Tongue (tissue), 2 donors: Measurements from ENCODE around the gene TXNDC8.

GRCh38 chr9:109099047-109099592, 20.6 kb downstream of the TMEM245 start:
- RAMPAGE, long total RNA, result no peak

DNA sequence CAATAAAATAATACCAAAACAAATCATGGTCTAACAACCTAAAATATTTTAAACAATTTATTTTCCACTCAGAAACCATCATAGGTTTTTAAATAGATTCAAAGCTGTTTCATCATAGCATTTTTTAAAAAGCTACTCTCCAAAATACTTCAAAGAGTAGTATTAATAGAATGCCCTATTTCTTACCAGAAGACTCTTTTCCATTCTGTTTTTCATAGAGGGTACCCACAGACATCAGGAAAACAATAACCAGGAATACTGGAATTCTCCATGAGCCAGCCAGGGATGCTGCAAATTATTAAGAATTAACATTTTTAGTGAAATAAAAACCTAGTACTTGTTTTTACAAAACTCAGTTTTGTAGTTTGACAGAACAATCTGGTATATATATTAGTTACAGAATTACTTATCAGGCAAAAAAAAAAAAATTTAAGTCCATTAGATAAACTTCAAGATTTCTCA, 13.4 kb downstream of the TMEM245 start:
- RAMPAGE, long total RNA, result no peak

GRCh38 chr9:109118887-109119794, 606 bp downstream of the TMEM245 start:
- RAMPAGE, long total RNA, result no peak

- RAMPAGE, long total RNA, result no peak
Measured at GRCh38 chr9:109428522-109429172, 69.5 kb downstream of the PTPN3 start.

DNA sequence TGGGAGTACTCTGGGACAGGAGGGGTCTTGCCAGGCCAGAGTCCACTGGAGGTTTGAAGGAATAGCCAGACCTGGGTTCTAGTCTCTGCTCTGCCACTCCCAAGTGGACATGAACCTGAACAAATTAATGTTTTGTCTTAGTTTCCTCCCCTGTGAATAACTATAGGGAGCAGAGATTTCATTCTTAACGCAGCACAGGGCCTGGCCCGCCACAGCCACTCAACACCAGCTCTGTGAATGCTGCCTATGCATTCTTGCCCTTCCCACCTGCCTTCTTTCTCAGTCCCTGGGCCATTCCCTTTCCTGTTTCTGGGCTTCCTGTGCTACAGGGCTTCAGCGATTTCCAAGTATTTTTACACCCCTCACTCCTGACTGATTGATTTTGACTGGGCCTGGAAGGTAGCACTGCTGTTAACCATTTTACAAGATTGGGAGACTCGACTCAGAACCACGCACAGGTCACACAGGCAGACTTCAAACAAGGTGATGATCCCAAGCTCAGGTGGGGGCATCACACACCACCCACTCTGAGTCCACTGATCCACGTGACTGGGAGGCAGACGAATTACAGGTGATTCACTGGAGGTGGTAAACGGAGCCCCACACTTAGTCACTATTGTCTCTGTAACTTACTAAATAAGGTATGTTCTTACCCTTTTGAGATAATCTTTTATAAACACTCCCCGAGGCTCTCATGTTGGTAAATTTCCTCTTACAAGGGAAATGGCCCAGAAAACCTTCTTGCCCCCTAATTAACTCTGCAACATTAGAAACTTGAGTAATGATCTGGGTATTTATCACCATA, 21.3 kb downstream of the PTPN3 start:
- RAMPAGE, long total RNA, result no peak

- RAMPAGE, long total RNA, result no peak
Measured at GRCh38 chr9:109640081-109641201, 139.6 kb upstream of the PALM2AKAP2 start.

DNA sequence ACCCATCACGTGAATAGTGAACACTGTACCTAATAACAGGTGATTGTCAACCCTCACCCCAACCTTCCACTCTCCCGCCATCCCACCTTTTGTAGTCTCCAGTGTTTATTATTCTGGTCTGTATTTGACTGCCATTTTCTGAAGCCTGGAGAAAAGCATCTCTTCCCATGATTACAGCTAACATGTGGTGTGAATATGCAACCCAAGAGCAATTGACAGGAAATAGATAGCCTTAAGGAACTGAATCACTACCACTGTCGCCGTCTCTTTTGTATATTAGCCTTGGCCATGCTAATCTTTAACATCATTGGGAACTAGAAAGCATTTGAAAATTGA, 43.3 kb upstream of the PALM2AKAP2 start:
- RAMPAGE, long total RNA, result no peak

GRCh38 chr9:109780567-109781385, 778 bp downstream of the PALM2AKAP2 start:
- RAMPAGE, long total RNA, result no peak

- RAMPAGE, long total RNA, result no peak
Measured at GRCh38 chr9:109971969-109972918, 192.2 kb downstream of the PALM2AKAP2 start.

DNA sequence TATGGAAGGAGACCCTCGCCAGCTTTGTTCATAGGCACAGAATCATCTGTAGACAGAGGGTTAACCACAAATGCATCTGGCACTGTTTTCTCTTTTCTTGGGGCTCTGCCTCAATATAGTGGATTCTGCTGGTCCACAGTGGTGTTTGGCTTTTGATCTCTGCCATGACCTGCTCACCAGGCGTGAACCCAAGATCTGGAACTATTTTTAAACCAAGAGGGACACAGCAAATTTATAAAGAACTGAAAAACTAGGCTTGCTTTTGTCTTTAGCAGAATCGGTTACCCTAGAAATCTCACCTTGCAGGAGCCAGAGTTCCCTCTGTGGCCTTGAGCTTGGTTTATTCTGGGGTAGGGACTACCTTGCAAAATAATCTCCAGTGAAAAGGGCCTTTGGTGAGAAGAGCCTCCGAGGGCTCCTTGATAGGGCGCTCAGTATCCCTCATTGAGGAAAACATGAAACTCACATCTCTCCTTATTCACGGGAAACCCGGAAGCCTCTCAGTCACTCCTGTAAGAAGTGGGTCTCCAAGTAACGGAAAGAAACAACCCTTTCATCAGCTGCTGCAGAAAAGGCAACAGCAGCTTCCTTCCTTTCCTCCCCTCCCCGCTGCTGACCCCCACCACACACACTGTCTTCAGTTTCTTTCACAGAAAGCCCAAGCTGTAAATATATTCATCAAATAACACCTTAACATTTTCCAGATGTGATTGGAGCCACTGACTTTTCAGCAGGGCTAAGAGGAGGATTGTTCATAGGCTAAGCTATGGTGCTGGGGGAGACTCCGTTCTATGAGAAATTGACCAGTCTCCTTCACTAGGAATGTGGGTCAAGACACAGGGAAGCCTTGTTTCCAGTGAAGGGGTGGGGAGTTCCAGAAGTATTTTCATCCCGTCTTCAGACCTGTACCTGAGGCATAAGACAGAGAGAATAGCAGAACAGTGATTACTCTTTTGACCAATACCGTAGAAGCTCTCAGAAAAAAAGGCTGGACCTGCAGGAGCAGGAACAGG, 81.5 kb downstream of the C9orf152 start:
- RAMPAGE, long total RNA, result no peak

- RAMPAGE, long total RNA, result no peak
Measured at GRCh38 chr9:110254359-110254997, 1.8 kb downstream of the TXN start.

DNA sequence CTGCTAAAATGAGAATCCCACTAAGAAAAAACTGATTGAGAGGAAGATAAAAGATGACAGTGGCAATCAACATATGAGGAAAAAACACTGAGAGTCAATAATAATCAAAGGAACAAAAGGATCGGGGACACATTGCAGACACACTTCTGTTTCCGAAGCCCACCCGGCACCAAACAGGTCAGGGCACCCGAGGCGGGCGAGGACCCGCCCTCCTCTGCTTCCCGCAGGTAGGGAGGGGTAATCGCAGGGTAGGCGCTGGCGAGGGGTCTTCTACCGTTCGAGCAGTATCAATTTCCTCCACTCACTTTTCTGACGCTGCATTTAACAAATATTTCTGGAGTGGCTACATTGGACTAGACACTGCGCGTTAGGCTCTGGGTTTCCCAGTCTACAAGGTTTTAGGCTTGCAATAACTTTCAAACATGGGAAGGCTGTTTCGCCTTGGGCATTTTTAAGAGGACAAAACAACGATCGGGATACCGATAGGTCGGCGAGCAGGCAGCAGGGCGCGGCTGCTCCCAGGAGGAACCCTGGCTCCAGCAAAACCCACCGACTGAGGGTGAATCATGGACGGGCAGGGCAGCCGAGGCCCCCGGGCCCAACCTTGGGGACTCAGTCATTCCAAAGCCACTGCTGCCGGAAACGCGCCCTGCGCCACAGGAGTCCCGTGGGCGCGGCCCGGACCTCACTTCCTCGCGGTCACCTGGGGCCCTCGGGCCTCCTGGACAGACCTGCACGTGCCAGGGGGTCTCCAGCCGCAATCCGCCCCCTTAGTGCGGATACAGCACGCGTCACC, 1.1 kb downstream of the TXN start:
- RAMPAGE, long total RNA, result no peak

DNA sequence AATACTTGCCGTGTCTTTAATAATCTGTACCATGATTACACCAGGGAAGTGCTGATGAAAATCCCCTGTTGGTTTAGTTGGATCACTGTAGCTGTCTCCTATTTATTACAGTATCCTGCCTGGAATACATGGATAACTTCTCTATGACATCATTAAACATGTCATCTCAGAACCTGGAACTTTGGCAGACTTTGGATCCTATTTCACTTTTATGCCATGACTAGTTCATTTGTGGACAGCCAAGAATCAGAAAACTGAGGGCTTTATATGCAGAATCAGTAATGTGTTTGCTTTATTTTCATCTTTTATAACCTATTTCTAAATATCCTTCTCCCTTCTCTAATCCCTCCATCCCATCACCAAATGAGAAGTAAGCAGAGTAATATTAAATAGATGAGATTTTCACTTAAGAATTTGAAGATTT, at the start of gene TXNDC8:
Gene TXNDC8 (minus strand): TSS at position 100 of the 424 bp plus-strand sequence.
- RAMPAGE, long total RNA, result no peak

GRCh38 chr9:110895496-110896053, 142.7 kb downstream of the LPAR1 start:
- RAMPAGE, long total RNA, result no peak

- RAMPAGE, long total RNA, result no peak
Measured at GRCh38 chr9:111023098-111023686, 15.1 kb downstream of the LPAR1 start.

- RAMPAGE, long total RNA, result no peak
Measured at GRCh38 chr9:111035673-111036852, 2.2 kb downstream of the LPAR1 start.

- RAMPAGE, long total RNA, result no peak
Measured at GRCh38 chr9:111037166-111037701, 1.0 kb downstream of the LPAR1 start.

DNA sequence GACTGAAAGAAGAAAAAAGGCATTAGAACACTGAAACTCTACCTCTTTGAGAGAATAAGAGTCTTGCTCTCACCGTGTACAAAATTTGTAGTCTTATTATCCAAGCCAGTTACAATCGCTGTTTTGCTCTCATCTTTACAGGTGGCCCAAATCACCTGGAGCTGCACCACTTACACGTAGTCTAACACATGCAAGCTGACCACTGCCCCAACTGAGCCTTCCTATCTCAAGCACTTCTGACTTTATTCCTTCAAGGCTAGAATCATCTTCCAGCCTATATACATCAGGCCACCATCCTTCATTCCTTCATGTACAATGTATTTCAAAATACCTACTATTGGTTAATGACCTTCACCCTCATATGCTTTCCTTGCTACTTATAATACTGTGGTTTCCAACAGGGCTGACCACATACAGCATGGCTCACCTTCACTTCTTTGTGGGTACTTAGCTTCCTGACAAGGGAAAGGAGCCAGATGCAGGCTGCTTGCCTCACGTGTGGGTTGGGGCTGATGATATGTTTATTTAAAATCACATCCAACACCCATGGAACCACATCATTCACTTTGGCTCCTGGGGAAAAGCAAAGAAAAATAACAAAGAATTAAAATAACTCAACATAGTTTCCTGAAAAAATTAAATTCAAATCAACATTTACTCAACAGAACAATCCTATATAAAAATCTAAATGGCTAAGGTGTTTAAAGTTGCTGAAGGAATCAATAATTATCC, 63.9 kb upstream of the OR2K2 start:
- RAMPAGE, long total RNA, result no peak

DNA sequence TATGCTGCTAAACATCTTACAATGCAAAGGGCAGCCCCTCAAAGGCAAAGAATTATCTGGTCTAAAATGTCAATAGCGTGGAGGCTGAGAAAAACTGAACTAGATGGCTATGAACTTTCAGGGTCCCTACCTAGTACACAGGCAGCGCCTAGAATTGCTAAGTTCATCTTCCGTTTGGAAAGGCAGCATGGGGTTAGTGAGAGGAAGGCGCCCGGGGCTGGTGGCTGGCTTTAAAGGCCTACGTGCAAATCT, 463 bp upstream of the DNAJC25 start:
- RAMPAGE, long total RNA, result no peak

DNA sequence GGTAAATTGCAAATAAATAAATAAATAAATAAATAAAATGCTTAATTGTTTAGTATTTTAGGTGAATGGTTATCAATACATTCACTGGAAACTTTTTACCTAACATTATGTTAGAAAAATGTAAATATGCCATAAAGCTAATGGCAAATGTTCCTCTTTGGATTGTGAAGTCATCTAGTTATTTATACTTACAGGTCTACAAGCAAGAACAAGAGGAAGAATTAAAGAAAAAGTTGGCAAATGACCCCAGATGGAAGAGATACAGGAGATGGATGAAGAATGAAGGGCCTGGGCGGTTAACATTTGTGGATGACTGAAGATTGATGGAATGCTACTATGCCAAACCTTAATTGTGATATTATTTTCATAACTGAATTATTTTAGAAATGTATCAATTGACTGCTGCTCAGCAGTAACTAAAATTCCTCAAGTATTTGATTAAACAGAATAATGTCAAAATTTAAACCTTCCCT, 8.5 kb upstream of the GNG10 start:
- RAMPAGE, long total RNA, result no peak